Mesenchymal stem cell of the bone marrow (primary cell): Measurements from ENCODE around the gene CAMSAP2.

DNA sequence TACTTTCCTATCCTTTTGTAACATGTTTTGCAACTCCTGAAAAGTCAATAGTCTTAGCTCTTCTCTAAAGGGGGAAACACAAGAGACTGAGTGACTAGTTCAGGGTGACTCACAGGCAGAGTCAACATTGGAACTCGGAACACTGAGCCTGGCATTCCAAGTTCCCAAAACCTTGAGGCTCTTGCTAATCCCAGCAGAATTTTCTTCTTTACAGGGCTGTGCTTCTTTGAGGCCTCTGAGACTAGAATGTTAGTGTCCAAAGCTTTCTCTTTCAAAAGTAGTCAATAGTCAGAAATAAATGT lies 37.7 kb downstream of the ZNF281 start:
- CAGE, long polyA plus RNA = no peak

GRCh38 chr1:200406693-200407852 lies 2.8 kb downstream of the ZNF281 start:
- CAGE, long polyA plus RNA = no peak

- CAGE, long polyA plus RNA = no peak
Measured at GRCh38 chr1:200473812-200474176, 64.0 kb upstream of the ZNF281 start.

GRCh38 chr1:200483426-200484011 lies 73.7 kb upstream of the ZNF281 start:
- CAGE, long polyA plus RNA = no peak

GRCh38 chr1:200628168-200628901 lies 7.8 kb upstream of the KIF14 start:
- CAGE, long polyA plus RNA = no peak

DNA sequence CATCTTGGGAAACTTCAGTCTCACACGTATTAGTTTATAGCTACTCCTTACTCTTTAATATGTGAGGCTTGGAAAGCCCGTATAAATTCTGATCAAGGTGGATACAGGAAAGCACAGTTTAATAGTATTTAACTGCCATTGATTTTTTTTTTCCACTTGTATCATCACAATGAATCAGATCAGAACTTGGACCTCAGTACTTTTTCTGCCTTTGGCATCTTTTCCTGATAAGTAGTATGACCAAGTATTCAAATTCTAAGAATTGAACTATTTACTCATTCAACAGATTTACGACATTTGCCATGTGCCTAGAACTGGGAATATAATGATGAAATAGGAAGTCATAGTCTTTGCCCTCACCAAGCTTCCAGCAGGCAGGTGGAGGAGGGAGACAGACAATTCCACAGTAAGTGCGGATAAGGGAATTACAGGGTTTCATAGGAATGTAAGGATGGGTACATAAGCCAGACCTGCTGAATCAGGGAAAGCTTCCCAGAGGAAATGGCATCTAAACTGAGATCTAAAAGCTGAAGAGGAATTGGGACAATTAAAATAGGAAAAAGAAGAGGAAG lies 5.1 kb upstream of the DDX59 start:
- CAGE, long polyA plus RNA = no peak

- CAGE, long polyA plus RNA = no peak
Measured at GRCh38 chr1:200738769-200739286, at the start of gene CAMSAP2. Gene CAMSAP2, plus strand, starts transcription at chr1:200738893.

GRCh38 chr1:200739287-200740324 lies 913 bp downstream of the CAMSAP2 start:
- CAGE, long polyA plus RNA = no peak

GRCh38 chr1:200760729-200761149 lies 22.0 kb downstream of the CAMSAP2 start:
- CAGE, long polyA plus RNA = no peak

GRCh38 chr1:200866289-200867200 lies 6.2 kb upstream of the GPR25 start:
- CAGE, long polyA plus RNA = no peak

DNA sequence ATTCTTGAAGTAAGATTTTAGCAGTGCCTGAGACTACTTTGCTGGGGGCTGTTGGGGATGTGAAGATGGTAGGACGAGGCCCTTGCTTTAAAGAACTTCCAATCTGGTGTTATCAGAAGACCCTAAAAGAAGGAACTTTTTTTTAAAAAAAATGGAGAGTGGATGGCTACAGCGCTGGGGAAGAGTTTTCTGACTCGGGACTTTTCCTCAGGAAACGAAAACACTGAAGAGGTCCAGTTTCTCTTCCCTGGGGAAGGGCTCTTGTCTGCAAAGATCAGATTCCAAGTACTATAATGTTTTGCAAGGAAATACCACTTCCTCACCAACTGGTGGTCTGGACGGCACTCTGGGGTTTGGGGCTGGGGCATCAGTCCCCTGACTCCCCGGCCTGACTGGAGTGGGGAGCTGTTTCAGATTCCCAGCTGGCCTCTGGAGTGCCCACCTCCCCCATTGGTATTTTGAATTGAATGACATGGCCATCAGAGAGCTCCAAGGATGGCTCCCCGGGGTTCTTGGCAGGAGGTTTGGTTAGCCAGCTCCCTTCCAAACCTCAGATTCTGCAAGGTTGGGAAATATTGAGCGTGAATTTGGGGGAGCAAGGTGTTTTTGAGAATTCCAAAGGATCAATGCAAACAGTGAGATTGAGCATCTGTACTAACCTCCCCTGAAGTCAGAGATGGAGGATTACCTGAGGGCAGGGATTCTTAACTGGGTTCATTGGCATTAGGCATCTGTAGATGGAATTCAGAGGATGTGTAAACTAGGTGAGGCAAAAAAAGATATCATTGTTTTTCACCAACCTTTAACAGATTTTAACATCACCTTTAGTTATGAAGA lies 2.2 kb upstream of the INAVA start:
- CAGE, long polyA plus RNA = no peak

GRCh38 chr1:200895479-200895776 lies 728 bp downstream of the INAVA start:
- CAGE, long polyA plus RNA = no peak

- CAGE, long polyA plus RNA = no peak
Measured at GRCh38 chr1:200905693-200906225, 11.1 kb downstream of the INAVA start.

DNA sequence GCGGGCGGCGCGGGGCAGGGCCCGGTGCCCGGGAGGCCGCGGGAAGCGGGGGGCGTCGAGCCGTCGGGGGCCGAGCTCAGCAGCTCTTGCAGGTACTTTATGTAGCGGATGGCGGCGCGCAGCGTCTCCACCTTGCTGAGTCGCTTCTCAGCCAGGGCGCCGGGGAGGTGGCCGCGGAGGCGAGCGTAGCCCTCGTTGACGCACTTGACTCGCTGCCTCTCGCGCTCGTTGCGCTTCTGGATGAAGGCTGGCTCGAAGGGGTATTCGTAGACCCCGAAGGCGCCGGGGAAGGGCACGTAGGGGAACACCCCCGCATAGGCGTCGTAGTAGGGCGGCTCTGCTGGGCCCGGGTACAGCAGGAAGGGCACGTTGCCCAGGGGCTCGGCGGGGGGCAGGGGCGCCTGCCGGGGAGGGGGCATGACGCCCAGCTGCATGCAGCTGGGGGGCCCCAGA lies 2.7 kb upstream of the CACNA1S start:
- CAGE, long polyA plus RNA = no peak

GRCh38 chr1:201268556-201269152 lies 14.7 kb upstream of the PKP1 start:
- CAGE, long polyA plus RNA = no peak

DNA sequence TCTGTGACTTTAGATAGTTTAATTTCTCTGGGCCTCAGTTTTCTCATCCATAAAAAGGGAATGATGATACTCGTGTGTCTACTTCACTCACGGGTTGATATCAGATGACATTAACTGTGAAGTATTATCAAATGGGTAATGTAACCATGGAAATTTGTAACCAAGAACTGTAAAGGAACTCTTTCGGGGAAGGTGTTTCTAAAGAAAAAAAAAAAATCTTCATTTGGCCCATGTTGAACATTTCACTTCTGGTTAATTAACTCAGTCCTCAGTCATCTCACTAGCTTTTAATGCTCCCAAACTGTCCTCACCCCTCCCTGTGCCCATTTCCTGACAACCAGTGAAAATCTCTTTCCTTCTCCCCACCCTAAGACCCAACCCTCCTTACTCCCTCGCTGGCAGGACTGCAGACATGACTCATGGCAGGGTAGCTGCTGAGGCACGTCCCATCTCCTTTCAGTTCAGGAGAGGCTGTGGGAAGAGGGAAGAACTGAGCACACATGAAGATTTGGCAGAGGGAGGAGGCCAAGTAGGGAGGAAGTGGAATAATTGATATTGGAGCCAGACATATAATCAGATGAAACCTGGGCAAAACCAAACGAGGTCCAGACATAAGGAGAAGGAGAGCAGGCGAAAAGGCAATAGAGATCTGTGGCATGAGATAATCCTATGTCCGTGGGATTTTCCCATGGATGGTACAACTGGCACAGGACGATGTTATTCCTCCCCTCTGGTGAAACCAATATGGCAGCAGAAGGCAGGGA lies 12.6 kb downstream of the PKP1 start:
- CAGE, long polyA plus RNA = no peak

DNA sequence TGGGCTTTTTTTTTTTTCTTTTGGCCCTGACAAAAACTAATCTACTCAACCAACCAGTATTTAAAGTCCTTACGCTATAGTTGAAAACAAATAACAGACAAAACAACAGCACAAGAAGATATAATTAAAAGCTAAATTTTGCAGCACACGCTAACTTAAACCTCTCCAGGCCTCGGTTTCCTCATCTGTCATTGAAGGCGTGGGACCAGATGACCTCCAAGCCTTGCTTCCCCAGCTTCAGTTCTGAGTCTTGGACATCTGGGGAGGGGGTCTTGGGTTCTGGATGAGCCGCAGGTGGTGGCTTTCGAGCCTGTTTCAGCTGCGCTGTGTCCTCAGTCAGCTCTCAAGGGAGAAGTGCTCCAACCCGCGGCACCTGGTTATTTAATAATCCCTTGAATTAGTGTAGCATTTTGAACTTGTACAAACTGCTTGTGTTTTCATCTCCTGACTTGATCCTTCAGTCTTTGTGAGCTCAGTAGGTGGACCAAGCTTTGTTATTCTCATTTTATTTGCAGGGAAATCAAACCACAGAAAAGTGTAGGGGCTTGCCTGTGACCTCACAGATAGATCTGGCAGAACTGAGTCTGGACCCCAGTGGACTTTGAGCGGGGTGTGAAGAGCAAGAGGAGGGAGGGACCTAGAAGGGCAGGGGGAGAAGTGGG lies 18.6 kb downstream of the PKP1 start:
- CAGE, long polyA plus RNA = no peak

DNA sequence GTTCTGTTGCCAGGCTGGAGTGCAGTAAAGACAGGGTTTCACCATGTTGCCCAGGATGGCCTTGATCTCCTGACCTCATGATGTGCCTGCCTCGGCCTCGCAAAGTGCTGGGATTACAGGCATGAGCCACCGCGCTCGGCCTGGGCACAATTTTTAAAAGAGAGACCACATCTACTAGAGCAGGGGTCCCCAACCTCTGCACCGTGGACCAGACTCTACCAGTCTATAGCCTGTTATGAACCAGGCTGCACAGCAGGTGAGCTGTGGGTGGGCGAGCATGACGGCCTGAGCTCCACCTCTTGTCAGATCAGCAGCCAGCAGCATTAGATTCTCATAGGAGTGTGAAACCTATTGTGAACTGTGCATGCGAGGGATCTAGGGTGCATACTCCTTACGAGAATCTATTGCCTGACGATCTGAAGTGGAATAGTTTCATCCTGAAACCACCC lies 20.8 kb downstream of the TNNT2 start:
- CAGE, long polyA plus RNA = no peak

- CAGE, long polyA plus RNA = no peak
Measured at GRCh38 chr1:201368971-201369755, 8.3 kb downstream of the TNNT2 start.

DNA sequence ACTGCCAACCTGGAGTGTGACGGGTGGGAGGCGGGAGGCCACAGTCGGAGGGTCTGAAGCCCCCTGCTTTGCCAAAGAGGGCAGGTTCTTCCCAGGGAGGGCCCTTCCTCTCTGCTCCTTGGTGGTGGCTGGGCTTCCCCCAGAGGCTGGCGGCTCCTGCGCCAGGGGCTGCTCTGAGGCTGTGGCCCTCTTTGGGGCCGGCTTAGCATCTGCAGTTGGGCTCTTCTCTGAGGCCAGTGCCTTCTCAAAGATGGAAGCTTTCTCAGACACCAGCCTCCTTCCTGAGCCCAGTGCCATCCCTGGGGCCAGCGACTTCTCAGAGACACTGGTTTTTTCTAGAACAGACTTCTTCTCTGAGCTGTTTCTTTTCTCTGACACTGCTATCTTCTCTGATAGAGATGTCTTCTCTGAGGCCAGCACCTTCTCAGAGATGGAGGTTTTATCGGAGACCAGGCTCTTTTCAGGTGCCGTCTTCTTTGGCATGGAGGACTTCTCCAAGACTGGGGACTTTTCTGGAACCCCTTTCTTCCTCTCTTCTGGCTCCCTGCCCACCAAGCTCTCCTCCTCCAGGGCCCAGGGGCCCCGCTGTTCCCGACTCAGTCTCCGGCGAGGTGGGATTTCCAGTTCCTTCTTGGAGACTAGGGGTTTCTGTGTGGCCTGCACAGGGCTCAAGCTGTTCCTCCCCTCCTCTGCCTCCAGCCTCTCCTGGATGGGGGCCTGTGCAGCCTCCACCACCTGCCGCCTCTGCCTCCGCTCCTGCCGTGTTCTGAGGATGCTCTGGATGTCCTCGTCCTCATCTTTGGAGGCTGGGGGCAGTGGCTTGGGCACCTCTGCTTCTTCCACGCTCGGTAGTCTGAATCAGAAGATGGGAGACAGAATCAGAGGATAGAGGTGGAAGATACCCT lies 9.1 kb upstream of the TNNT2 start:
- CAGE, long polyA plus RNA = no peak